ENCODE measurements around a stretch of chr9.

DNA sequence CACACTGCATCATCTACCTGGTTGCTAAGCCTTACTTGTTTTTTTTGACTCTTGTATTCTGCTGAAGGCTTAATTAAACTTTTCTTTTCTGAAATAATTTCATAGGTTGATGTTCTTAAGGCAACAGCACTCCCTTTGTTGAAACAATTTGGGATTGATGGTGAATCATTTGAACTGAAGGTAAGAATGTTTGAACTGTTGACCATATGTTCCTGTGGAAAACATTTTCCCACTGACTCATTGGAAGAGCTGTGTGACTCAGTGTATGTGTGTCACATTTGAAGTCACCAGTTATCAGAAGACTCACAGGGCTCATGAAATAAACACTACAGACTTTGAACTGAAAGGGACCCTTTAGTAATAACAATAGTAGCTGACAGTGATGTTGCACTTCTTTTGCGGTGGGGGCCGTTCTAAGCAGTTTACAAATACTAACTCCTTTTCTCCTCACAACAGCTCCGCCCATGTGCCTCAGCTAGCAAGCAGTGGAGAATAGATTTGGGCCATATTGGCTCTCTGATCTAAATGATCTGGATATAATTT lies 40.4 kb downstream of the RCL1 start:
- PRO-cap: no peak

DNA sequence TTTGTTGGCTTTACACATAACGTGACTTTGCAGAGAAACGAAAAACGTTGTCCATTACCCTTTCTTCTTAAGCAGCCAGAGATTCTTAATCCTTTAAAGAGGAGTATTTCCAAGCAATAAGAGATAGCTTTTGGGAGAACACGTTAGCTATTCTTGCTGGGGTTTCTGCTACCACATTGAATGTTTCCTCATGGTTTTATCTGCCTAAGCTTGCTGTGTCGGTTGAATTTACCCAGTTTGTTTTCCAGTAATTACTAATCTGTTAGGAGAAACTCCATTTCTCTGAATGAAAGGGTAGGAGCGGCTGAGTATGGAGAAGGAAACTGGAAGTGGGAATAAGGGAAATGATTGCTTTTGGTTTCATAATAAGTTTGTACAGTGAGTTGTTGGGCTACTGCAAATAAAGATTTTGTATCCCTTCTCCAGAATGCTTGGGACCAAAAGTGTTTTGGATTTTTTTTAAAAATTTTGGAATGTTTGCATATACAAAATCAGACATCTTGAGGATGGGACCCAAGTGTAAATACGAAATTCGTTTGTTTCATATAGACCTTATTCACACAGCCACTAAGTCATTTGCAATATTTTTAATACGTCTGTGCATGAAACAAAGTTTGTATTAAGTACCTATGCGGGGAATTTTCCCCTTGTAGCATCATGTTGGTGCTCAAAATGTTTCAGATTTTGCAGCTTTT lies 1.3 kb downstream of the JAK2 start:
- PRO-cap: no peak

GRCh38 chr9:5099880-5100357 lies 85.5 kb downstream of the INSL6 start:
- PRO-cap: no peak

DNA sequence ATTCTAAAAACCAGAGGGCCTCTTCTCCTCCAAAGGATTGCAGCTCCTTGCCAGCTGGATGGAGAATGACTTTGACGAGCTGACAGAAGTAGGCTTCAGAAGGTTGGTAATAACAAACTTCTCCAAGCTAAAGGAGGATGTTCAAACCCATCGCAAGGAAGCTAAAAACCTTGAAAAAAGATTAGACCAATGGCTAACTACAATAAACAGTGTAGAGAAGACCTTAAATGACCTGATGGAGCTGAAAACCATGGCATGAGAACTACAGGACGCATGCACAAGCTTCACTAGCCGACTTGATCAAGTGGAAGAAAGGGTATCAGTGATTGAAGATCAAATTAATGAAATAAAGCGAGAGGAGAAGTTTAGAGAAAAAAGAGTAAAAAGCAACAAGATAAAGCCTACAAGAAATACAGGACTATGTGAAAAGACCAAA lies 83.5 kb downstream of the INSL6 start:
- PRO-cap: no peak

- PRO-cap: no peak
These were observed 500 bp downstream of the RLN1 start for GRCh38 chr9:5339076-5339676.

DNA sequence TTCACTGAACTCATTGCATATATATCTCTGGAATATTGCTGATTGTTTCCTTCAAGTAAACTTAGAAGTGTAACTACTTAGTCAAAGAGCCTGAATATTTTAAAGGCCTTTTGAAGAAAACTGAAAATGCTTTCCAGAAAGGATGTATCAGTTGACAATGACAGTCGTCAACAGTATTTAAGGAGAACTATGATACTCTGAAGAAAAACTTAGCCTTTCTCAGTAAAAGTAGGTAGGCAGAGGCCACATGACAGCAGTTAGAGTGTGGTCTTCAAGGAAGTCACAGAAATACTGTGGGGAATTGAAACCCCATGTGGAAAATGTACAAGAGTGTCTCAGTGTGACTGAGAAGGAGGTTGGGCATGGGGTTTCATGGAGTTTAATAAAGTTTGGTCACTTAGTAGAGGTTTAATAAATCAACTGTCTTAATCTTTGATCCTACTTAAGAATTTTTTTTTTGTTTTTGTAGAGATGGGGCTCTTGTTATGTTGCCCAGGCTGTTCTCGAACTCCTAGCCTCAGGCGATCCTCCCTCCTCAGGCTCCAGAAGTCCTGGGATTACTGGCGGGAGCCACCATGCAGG lies 1.1 kb downstream of the CD274 start:
- PRO-cap: no peak

GRCh38 chr9:5459321-5459658 lies 8.9 kb downstream of the CD274 start:
- PRO-cap: no peak

DNA sequence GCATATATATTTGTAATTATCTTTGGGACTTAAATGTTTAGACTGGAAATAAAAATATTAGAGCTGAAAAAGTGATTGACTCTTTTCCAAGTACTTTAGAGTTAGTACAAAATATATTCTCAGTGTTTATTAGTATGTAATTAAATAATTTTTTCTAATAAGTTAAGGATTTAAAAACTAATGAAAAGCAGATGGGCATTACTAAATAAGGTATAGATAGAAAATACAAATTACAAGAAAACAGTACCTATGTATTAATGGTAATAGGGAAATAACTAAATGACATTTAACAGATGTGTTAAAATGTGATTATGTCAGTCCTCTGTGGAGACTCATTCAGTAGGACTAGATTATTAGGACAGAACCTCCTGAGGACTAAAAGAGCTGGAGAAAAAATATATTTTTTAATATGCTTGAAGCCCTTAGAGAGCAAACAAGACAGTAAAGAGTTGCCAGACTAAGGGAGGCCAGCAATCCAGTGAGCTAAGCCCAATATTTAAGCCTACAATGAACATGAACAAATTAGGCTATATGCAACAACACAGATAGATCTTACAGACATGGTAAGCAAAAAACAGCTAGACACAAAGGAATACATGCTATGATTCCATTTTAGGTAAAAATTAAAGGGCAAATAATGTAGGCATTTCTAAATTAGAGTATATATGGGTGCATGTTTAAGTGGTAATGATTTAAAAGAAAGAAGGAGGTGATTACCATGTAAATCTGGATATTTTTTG lies 101.1 kb downstream of the RIC1 start:
- PRO-cap: no peak

DNA sequence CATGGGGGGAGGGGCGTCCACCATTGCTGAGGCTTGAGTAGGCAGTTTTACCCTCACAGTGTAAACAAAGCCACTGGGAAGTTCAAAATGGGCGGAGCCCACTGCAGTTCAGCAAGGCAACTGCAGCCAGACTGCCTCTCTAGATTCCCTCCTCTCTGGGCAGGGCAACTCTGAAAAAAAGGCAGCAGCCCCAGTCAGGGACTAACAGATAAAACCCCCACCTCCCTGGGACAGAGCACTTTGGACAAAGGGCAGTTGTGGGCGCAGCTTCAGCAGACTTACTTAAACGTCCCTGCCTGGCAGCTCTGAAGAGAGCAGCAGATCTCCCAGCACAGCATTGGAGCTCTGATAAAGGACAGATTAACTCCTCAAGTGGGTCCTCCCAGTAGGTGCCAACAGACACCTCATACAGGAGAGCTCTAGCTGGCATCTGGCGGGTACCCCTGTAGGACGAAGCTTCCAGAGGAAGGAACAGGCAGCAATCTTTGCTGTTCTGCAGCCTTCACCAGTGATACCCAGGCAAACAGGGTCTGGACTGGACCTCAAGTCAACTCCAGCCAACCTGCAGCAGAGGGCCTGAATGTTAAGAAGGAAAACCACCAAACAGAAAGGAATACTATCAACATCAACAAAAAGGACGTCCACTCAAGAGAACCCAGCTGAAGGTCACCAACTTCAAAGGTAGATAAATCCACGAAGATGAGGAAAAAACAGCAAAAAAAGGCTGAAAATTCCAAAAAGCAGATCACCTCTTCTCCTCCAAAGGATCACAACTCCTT lies 52.9 kb downstream of the ERMP1 start:
- PRO-cap: no peak

DNA sequence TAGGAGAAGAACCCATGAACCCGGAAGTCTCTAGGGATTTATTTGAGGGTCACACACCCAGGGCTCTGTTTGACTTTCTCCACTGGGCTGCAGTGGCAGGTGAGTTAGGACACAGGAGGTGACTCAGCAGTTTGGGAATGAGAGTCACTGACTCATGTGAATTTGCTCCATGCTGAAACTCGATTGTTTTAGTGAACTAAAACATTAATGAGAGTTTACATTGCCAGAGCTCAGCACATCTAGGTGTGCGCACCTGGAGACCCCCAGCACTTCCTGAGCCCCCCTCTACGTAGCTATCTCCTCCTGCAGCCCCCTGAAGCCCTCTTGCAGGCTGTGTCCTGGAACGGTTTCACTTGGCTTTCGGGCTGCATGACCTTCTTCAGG lies 6.4 kb upstream of the ERMP1 start:
- PRO-cap: no peak

DNA sequence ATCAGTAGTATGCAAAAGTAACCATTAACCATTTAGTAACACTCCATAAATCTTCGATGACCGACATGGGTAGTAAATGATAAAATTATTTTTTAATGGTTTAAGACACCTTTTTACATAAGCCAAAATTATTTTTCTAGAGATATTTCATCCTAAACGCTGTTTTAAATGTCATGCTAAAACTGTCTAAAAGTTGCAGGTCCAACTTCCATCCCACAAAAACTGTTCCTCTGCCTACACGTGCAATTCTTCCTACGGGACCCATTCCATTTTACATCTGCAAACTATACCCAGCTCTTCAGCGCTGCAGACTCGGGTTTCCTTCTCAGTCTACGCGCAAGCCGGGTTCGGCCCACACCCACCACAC lies 1.6 kb downstream of the KIAA2026 start:
- PRO-cap: bidirectional peak, plus-strand start outside the sequence, minus-strand start at position 314 of the sequence

DNA sequence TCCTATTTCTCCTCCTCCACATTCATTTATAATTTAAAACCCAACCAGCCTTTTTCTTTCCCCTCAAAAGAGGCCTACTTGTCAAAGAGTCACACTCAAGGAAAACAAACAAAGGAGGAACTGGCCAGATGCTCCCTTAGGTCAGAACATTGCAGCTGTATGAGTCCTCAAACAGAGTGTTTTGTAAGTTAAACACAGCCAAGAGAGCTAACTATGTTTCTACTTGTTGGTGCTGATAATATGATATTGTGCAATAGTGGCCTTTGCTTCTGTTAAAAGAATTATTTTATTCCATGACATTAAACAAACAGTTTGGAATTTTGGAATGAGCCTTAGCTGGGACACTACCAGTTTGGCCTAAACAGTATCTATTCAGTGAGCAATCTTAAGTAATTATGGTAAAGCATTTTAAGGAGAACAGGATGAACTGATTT lies 56.0 kb upstream of the TPD52L3 start:
- PRO-cap: no peak

DNA sequence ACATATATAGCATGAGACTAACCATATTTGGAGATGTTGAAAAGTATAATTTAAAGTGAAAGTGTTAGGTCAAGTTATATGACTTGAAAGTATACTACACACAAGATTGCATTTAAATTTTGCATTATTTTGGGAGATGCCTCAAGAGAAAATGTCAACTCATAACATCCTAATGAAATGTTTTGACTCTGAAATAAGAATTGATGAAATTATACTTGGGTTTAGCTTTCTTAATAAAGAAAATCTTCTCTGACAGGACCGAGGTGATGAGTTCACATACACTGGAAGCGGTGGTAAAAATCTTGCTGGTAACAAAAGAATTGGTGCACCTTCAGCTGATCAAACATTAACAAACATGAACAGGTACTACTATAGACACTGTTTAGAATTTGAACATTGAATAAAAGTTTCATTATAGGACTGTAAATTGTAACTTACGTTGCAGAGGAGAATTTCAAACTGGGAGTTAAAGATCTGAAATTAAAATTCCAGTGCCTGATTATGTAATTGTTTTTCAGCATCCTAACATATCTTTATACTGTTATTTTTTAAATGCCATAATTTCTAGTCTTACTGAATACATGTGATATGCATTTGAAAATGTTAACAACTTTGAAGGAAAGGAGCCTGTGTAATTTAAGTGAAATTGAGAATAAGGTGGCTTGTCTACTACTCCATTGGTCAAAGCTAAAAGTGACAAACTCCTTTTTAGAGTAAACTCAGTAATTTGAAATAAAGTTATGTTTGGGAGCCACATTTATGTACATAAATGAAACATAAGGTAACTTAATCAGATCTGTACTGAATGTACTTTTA lies 80.8 kb downstream of the UHRF2 start:
- PRO-cap: no peak

DNA sequence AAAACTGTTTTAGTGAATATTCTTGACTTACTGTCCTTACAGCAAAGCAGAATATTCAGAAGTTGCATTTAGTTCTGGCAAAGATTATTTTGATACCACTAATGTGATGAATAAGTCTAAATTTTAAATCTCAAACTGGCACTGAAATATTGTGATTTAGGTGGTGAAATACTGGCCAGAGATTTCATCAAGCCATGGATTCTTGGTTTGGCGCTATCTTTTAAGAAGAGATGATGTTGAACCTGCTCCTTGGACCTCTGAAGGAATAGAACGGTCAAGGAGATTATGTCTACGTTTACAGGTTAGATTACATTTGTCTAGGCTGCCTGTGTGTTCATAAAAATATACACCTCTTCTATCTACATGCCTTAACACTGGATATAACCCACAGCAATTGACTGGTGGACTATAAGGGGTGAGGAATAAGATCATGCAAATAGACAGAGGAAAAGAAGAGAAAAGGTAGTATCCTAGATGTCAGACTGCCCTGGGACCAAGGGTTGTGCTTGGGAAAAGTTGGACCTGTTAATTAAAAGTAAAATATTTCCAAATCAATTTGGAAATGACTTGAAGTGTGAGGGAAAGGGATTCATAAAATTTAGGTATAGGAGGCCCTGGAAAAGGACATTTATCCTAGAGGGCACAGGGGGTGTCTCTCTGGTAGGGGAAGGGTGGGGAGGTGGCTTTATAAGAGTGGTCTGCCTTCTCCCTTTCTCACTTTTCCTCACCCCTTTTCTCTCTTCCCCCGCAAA lies 85.0 kb downstream of the UHRF2 start:
- PRO-cap: no peak

GRCh38 chr9:6566844-6567108 lies 78.8 kb downstream of the GLDC start:
- PRO-cap: no peak

DNA sequence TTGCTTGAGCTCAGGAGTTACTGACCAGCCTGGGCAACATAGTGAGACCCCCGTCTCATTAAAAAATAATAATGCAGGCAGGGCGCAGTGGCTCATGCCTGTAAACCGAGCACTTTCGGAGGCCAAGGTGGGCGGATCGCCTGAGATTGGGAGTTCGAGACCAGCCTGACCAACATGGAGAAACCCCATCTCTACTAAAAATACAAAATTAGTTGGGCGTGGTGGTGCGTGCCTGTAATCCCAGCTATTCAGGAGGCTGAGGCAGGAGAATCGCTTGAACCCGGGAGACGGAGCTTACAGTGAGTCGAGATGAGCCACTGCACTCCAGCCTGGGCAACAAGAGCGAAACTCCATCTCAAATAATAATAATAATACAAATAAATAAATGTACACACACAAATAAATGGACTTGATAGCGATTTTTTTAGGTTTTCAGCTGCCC lies 36.8 kb upstream of the GLDC start:
- PRO-cap: no peak

DNA sequence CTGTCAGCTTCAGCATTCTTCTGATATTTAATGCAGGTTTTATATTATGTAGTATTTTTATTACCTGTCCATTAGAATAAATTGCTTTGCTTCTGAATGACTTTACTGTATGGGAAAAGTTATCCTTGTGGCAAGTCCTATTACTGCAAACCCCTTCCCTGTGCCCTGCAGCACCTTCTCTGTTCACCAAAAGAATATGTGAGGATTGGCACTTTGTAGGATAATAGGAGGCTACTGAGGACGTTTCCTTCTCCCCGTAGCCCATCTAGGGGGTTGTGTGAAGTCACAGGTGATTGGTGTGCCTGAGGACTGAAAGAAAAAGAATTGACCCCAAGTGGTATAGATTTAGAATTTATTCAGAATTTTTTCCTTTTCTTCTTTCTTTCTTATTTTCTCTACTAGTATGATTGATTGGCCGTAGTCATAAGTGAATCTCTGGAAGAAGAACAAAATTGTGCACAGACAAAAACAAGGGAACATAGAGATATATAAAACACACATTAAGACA lies 296.2 kb downstream of the KDM4C start:
- PRO-cap: no peak

DNA sequence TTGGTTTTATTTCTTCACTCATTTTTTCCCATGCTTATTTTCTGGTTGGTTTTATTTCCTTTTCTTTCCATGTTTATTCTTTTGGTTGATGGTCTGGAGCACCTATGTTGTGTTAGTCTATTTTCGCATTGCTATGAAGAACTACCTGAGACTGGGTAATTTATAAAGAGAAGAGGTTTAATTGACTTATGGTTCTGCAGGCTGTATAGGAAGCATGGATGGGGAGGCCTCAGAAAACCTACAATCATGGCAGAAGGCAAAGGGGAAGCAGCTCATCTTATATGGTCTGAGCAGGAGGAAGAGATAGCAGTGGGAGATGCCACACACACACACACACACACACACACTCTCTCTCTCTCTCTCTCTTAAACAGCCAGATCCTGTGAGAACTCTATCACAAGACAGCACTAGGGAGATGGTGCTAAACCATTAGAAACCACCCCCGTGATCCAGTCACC lies 364.2 kb downstream of the KDM4C start:
- PRO-cap: no peak

- PRO-cap: no peak
These were observed 174.9 kb upstream of the DMAC1 start for GRCh38 chr9:7974433-7974961.

- PRO-cap: no peak
These were observed 1023.0 kb upstream of the DMAC1 start for GRCh38 chr9:8822555-8822932.